SK-N-MC (cell line): Measurements from ENCODE around the genes MAP6D1 and HTR3C.

- RRBS = no CpG with 5 or more reads among the region's 4 CpGs
These were observed 57.6 kb downstream of the MCF2L2 start for GRCh38 chr3:183370814-183371291.

GRCh38 chr3:183525600-183526051, 29.9 kb downstream of the KLHL6 start:
- RRBS = 92% methylated on average over 1 of the region's 8 CpGs

DNA sequence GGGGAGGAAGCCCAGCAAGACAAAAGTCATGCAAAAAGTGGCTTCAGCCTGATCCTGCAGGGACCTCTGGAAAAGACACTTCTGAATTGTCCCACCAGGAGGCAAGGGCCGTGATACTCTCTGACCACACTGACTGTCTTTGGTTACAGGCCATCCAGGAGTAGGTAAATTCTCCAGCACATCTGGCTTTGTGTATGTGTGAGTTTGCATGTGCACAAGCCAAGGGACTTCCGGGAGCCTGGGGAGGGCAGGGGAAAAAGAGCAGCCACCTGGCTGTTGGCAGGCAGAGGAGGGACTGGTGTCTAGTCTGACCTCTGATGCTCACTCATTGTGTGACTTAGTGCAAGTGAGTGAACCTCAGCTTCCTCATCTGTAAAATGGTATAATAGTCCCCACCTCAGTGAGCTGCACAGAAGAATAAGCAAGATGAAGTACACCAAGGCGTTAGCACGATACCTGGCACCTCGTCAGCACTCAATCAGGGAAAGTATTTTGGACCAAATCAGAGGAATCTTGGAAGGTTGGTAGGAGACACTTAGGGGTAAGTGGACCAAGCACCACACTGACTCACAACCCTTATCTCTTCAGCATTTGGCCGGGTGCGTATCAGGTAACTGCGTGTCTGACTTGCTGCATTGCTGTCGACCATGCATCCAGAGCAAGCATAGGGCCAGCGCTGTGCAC, 19.2 kb downstream of the KLHL6 start:
- RRBS = no CpG with 5 or more reads among the region's 10 CpGs

DNA sequence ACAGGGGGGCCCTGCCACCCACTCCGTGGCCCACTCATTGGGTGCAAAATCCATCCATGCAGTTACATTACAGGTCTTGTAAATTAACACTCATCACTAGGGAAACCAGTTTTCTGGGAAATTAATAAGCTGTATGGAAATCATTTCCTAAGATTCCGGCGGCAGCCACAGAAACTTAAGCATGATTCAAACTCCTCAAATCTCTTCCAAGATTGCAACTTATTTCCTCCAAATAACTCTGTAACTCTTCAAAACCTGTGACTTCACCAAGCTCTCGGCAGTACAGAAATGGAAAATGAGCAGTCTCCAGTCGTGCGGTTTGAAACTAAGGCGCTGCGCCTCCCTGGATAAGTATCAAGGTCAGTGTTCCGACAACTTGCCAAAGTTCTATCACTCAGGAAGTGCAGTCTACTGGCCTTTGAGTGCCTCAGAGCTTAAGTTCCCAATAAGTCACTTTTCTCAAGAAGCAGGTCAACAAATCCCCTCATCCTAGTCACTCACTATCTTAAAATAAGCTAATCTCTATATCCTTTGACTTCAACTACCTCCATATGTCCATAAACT, 24.8 kb upstream of the KLHL6 start:
- RRBS = no CpG with 5 or more reads among the region's 9 CpGs

DNA sequence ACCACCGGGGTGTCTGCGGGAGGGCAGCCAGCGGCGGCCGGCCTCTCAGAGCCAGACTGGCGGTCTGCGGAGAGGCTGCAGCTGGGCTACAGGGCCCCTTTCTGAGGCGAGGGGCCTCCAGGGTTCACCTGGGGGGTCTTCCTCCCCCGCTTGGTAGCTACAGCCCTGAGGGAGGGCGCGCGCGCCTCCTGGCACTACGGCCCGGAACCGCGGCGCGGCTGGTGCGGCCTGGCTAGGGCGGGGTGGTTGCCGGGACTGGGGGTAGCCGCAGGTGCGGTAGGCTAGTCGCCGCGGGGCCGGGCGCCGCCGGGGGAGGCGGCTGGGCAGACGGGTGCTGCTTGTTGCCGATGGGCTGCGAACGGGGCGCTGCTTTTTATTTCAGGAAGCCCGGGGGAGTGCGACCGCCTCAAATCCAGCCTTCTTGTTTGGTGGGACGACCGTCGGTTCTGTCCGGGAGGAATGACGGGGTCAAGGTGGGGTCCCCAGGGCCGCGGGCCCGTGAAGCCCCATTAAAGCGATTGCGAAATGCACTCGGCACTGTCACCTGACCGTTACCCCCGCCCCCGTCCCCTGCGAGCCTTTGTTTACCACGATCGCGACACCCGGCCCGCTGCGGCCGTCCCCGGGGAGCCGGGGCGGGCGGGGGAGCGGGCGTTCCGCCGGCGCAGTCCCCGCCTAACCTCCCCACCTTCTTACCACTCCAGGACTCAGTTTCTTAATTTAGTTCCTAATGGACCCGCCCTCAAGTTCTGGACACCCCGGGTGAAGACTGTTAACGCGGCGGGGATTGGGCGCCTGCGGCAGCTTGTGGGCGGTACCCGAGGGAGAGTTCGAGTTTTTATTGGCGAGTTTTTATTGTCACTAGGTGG, 650 bp downstream of the KLHL24 start:
- RRBS = under 1% methylated on average over 33 of the region's 83 CpGs

DNA sequence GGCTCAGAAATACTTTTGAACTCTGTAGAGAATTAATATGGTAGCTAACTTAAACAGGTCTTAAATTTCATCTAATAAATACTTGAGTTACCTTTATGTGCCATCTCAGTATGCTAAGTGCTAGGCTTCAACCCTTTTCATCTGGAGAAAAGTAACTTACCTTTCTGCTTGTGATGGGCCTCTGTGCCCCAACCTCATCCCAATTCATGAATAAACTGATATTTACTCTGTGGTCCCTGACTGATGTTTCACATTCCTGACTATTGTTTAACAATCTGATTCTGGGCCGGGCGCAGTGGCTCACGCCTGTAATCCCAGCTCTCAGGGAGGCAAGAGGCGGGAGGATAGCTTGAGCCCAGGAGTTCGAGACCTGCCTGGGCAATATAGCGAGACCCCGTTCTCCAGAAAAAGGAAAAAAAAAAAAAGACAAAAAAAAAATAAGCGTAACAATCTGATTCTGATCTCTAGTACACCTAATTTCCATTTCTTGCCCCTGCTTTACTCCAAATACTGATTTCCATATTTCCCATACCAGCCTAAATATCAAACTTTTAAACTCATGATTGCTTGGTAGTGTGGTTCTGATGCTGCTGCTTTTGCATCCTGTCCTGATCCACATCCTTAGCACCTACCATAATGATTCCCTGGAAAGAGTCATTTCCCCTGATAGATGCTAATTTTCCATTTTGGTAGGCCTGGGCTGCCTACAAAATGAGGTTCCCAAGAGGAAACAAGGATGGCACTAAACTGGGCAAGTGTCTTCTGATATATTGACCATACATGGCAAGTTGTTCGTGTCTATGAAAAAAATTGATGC, 21.3 kb downstream of the KLHL24 start:
- RRBS = no CpG with 5 or more reads among the region's 9 CpGs

- RRBS = 3% methylated on average over 27 of the region's 58 CpGs
These were observed 741 bp downstream of the MAP6D1 start for GRCh38 chr3:183824469-183825203.

DNA sequence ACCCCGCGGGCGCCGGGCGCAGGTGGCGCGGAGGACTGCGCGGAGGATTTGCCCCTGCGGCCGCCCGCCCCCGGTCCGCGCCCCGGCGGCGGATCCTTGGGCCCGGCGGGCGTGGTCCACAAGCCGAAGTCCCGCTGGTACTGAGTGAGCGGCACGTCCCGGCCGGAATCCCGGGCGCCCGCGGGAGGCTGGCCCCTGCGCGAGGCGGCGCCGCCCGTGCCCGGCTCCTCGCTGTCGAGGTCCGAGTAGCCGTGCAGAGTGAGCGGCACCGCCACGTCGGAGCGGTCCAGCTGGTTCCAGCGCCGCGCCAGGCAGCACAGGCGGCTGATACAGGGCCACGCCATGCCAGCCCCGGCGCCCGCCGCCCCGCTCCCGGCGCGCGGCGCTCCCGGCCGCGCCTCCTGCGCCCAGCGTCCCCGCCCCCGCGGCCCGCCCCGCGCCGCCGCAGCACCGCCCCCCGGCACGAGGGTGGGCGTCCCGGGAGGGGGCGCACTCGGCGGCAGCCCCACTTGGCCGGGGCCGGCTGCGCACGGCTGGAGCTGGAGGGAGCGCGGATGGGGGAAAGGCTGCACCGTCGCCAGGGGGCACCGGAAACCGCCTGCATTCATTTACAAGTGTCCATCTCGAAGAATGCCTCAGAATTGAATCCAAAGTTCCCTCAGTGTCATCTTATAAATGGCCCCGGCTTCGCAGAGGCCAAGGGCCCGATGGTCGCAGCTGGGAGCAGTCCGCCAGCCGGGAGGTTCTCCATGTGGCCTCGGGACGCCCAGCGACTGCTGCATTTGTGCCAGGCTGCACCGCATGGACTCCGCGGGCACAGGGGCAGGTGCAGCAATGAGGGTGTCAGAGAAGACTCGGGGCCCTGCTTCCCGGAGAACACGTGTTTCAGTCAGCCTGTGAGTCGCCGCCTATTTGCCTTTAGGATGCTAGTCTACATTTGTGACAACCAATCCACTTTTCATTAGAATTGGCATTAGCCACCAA, at the start of gene MAP6D1:
TSS of gene MAP6D1 (minus strand) at position 374 of the 984 bp plus-strand sequence.
- RRBS = 6% methylated on average over 57 of the region's 111 CpGs

GRCh38 chr3:183883087-183883361, 1.7 kb downstream of the PARL start:
- RRBS = no CpG with 5 or more reads among the region's 5 CpGs

DNA sequence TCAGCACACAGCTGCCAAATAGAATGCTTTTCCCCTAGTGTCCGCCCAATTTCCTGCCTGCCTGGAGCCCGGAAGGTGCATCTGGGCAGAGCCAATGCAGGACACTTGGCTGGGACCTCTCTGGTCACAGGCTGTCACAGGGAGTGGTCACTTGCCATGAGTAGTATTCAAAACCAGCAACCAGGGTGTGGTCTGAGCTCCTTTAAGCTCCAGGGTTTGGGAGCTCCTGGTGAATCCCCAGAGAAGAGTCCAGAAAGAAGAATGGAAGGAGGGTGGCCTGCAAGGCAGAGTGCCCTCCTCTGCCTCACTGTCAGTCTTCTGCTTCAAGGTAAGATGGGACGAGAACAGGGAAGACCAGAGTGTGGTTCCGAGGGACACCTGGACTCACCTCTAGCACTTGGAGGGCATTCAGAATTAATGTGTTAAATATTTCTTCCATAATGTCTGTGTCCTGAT, at the start of gene HTR3C:
TSS of gene HTR3C (plus strand) at position 228 of the 456 bp plus-strand sequence.
- RRBS = no CpG with 5 or more reads among the region's 4 CpGs

DNA sequence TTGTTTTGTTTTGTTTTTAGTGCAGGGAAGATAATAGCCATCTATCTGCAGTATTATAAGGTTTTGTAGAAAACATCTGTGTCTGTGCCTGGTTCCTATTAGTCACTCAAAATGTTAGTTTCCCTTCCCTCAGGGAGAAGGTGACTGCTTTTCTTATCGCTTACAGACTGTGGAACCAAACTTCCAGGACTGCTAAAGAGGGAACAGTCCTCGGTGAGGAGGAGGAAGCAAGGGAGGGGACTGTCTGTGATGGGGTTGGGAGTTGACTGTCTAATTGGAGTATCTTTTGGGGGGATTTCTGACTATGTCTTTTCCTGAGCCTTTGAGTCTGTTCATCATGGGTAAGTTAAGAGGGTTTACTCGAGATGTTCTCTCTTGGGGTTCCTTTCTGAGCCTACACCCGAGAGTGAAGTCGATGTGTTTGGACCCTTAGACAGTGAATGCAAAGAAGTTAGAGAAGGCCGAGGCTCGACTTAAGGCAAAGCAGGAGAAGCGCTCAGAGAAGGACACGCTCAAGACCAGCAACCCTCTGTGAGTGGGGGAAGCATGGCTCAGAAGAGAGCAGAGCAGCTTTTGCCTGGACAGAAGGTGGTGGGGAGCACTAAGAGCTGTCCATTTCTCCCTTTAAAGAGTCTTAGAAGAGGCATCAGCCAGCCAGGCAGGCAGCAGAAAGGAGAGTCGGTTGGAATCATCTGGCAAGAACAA, 1.4 kb downstream of the ABCF3 start:
- RRBS = no CpG with 5 or more reads among the region's 10 CpGs

GRCh38 chr3:184579209-184579882, 17.8 kb downstream of the EPHB3 start:
- RRBS = 93% methylated on average over 4 of the region's 26 CpGs

DNA sequence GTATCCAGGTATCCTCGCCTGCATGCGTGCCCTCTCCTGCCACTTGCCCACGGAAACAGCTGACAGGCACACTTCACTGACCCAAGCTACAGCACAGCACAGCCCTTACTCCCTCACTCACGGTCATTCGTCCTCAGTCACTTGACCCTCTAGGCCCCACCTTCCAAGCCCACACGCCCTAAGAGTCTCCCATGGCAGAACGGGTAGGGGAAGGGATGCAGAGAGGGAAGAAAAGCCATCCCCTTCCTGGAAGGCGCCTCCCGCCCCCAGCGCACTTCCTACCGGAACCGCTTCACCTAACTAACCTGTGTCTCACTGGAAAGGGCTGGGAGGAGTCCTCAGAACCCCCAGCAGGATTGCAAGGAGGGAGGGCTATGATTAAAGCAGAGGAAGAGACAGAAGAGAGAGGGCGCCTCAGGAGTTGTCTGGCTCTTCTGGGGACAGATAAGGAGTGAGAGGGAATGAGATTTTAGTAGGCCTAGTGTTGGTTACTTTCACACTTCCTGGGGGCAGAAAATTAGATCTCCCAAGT, 22.9 kb downstream of the EPHB3 start:
- RRBS = no CpG with 5 or more reads among the region's 13 CpGs

DNA sequence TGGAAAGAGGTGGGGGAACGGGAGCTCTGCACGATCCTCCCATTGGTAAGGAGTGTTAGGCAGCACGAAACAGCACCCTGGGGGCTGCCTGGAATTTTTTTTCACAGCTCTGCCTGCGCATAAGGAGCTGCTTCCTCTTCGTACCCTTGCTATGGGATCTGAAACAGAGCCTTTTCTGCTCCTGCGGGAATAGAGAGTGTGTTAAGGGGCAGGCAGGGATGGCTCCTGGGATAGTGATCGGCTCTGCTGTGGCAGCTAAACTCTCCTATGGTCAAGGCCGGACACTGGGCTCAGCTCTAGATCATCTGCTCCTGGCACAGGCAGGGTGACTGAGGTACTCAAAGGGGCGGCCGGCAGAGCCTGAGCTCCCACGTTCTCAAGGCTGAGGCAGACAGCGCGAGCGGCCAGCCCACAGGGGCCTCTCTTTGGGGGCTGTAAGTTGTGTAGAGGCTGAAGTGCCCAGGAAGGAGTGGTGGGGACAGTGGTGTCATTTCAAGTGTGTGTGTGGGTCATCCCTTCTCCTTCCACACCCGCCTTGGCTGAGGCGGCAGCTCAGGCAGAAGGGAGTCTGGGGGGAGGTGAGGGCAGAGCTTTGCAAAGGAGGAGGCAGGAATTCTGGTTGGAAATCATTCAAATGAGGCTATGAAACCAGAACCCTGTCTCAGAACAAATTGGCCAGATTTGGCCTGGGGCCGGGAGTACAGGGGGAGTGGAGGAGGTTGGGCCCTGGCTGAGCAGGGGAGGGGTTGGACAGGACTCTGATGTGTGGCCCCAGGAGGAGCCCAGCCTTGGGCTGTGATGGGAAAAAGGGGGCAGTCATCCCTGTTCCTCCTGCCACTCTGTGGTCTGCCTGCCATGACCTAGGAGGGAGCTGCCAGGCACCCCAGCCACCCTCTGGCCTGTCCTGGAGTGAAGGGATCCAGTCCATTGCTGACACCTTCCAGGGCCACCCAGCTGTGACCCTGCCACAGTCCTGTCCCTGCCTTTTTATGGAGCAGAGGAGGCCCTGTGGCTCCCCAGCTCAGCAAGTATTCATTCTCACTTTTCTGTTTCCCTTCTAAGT, 31.1 kb downstream of the EPHB3 start:
- RRBS = 49% methylated on average over 3 of the region's 17 CpGs

DNA sequence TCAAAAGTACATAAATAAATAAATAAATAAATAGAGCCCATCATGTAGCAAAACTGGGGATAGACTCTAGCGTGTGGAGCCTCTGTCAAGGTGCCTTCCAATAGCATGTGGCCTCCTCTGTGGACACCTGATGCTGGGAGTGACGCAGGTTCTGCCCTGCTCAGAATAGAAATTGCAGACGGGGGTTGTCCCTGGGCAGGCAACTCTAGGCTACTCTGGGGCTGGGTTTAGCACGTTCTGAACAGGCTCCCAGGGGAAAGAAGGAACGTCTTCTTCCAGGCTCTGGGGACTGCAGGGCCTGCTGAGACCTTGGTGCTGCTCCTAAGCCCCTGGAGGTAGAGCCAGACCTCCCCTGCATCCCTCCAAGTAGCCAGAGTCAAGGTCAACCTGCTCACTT, 65.4 kb downstream of the EPHB3 start:
- RRBS = no CpG with 5 or more reads among the region's 5 CpGs

DNA sequence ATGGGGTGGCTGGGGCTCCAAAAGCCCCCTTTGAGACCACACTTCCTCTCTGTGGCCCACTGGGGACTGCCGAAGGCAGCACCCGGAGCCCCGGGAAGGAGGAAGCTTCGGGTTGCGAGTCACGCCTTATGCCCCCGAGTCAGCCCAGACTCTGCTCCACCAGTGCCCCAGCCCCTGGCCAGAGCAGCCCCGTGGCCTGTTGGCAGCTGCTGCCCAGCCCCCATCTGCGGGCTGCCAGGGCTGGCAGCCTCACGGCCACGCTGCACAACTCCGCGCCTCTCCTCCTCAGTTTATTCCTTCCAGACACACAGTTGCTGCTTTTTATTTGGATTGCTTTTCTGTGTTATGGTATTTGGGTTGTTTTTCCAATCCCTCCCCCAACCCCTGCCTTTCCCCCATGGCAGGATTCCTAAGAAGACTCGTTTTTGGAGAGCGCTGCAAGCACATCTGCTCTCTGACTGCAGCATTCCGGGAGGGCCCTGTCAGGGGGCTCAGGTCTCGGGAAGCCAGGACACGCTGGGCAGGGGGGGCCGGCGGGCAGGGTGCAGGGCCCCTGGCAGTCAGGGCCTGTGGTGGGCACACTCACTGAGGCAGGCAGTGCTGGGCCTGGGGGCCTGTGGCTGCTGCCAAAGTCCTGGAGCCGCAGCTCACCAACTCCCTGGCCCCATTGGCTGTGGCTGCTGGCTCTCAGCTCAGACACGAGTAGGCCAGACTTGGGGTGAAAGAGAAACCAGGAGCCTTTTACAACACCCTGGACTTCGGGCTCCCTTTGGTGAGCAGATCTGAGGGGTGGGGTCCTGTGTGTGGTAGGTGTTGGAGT, 20.2 kb downstream of the MAGEF1 start:
- RRBS = 60% methylated on average over 4 of the region's 23 CpGs

- RRBS = no CpG with 5 or more reads among the region's 6 CpGs
These were observed 44.3 kb upstream of the MAGEF1 start for GRCh38 chr3:184756085-184756680.

GRCh38 chr3:185153308-185154053, 621 bp upstream of the C3orf70 start:
- RRBS = no CpG with 5 or more reads among the region's 51 CpGs

- RRBS = 12% methylated on average over 2 of the region's 16 CpGs
These were observed 22.6 kb upstream of the C3orf70 start for GRCh38 chr3:185175341-185176073.